Colon Carcinoma Metastatic in the Brain (tissue), 2 donors: ENCODE measurements around the gene SLC16A1.

DNA sequence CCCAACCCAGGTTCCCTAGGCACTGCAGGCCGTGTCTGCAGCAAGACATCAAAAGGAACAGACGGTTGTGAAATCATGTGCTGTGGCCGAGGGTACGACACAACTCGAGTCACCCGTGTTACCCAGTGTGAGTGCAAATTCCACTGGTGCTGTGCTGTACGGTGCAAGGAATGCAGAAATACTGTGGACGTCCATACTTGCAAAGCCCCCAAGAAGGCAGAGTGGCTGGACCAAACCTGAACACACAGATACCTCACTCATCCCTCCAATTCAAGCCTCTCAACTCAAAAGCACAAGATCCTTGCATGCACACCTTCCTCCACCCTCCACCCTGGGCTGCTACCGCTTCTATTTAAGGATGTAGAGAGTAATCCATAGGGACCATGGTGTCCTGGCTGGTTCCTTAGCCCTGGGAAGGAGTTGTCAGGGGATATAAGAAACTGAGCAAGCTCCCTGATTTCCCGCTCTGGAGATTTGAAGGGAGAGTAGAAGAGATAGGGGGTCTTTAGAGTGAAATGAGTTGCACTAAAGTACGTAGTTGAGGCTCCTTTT lies 11.6 kb downstream of the WNT2B start:
- PRO-cap, 2 experiments, result no peak in any of the 2 experiments

- PRO-cap, 2 experiments, result no peak in any of the 2 experiments
Observed at GRCh38 chr1:112624650-112625781, 5.4 kb downstream of the CAPZA1 start.

- PRO-cap, 2 experiments, result no peak in any of the 2 experiments
Observed at GRCh38 chr1:112667296-112667793, 7.1 kb upstream of the MOV10 start.

DNA sequence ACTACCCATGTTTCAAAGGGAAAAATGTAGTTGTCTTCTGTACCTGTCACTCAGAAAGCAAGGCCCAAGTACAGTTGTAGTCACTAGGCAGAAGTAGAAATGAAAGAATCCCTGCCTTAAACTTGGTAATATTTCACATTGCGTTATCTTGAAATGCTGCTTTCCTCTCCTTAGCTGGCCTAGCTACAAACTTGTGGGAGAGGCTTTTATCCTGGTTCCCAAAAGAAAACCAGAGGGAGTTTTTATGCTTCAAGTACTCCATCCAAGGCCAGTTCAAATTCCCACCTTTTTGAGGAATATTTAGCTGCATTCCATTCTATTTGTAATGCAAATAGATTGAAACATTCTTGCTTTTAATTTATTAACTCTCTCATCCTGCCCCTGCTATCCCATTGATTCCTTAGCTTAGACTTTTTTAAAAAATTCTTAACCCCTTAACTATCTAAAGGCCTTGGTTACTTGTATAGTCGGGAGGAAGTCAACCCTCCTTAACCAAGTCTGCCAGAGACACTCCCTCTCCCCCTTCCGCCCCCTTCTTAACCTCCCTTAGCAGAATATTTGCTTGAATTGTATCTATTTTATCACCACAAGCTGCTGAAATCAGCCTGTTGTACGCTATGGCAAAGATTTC lies 2.5 kb upstream of the MOV10 start:
- PRO-cap, 2 experiments, result no peak in any of the 2 experiments

- PRO-cap, 2 experiments, result no peak in any of the 2 experiments
Observed at GRCh38 chr1:112713418-112713987, 1.6 kb downstream of the PPM1J start.

GRCh38 chr1:112716106-112716542 lies 992 bp upstream of the PPM1J start:
- PRO-cap, 2 experiments, result no peak in any of the 2 experiments

DNA sequence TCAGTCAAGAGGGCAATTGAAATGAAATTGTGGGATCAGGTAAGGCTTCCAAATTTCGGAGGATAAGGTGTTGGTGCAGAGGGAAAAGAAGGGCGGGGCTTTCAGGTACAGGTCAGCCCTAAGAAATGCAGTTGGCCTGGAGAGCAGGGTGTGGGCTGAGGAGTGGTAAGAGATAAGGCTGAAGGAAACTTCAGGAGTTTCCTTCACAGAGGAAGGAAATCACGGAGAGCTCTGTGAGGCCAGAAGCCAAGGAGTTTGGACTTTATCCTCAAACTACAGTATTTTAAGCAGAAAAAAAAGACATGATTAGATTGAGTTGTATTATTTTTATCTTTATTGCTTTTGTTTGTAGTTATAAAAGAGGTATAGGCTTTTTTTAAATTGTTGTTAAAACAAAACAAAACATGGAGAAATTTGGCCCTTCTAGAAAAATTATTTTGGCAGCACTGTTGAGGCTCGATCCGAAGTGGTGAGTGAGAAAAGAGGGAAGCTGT lies 51.0 kb downstream of the SLC16A1 start:
- PRO-cap, 2 experiments, result peak in 2 of 2 experiments; most common plus-strand start position 208 of the sequence (in 1)

DNA sequence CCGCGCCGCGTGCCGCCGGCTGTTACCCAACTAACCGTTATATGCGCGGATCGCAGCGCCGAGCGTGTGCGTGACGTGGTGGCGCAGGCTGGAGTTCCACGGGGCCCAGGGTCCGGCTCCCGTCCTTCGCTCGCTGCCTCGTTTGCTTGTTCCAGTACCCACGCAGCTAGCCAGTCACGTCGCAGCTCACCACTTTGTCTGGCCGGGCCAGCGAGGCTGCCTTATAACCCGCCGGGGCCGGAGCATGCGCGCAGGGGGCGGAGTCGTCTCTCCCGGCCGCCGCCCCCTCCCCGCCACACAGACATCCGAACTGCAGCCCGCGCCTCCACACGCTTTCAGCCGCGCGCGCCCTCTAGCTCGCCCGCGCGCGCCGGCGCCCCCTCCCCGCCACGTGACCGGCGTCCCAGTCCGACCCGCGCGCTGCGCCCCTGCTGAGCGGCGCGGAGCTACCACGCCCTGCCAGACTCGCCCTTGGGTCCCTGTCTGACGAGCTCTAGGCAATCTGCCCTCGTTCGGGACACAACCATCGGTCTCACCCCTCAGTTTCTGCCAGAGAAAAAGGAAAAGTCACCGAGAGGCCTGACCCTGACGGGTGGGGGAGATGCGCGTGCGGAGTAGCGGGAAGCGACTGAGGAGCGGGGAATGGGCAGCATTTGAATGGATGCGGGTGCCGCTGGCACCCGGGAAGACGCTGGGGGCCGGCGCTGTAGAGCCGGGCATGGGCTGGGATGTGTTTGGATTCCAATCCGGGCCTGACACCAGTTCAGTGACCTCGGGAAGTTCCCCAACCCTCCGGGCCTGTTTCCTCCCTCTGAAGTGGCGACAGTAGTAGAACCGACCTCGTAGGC lies at the start of gene SLC16A1:
Gene SLC16A1 (minus strand): TSS at position 197 of the 848 bp plus-strand sequence.
- PRO-cap, 2 experiments, result peak in 2 of 2 experiments; most common plus-strand start position 300 of the sequence (in 2); most common minus-strand start position 196 of the sequence (in 2)

DNA sequence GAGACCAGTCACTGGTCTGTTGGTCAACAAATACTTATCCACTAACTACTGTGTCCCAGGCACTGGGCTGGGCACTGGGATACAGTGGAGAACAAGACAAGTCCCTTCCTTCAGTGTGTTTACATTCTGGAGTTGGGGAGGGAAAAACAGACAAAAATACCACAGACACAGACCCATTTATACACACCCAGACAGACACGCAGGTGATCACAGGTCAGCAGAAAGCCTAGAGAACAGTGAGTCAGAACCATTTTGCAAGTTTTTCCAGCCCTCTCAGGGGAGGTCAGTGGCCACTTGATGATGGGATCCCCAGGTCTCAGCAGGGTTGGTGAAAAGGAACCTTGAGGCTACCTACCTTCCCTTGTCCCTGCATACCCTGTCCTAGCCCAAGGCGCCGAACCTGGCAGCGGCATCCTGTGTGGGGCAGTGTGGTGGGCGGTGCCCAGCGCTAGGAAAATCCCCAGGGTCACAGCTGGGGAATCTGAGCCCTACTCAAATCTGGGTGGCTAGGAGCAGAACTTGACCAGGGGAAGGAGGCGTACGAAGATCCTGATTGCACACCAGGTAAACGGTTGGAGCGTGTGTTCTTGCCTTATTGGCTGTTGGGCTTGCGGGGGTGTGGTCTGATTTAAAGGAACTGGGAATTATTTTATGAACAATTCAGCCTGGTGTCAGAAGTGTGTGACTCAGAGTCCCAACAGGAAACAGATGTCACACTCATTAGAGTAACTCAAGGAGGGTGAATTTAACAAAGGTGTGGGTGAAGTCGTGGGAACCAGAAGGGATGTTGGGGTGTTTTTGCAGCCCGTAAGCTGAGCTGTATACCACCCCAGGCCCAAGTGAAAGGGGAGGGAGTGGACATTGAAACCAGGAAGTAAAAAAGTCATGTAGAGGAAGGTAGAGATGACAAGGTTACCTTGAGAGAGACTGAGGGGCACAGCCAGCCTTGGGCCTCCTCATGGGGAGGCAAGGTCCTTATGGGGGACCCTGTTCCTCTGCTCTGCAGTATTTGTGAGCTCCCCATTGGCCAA lies 118.6 kb downstream of the LRIG2 start:
- PRO-cap, 2 experiments, result peak in 1 of 2 experiments; most common plus-strand start position 674 of the sequence (in 1); most common minus-strand start position 430 of the sequence (in 1)

DNA sequence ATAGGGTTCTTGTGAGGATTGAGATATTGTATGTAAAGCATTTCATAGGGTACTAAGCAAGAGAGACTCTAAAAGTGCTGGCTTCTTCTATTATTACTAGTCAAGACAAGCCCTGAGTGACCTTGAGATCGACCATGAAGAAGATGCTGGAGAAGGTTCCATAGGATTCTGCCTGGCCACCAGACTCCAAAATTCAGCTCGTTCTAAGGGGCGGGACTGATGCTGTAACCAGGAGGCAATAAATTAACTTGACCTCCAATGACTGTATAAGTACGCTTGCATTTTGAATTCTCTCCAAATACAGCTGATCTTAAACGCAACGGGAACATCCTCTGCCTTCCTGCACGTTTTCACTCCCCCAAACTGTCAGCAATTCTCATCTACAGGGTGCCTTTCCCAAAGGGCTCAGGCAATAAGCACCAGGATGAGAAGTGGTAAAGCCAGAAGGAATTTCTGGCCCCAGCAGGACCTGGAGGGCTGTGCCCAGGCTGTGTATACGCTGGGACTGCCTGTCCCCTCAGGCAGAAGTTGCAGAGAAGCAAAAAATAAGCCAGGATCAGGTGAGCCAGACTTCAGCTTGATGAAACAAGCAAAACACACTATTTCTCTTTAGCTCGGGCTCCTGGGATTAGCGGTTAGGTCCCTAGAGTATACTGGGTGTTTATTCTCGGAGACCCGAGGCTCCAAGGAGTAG lies 124.8 kb downstream of the LRIG2 start:
- PRO-cap, 2 experiments, result no peak in any of the 2 experiments

- PRO-cap, 2 experiments, result no peak in any of the 2 experiments
Observed at GRCh38 chr1:113252747-113253079, 137.6 kb upstream of the MAGI3 start.

DNA sequence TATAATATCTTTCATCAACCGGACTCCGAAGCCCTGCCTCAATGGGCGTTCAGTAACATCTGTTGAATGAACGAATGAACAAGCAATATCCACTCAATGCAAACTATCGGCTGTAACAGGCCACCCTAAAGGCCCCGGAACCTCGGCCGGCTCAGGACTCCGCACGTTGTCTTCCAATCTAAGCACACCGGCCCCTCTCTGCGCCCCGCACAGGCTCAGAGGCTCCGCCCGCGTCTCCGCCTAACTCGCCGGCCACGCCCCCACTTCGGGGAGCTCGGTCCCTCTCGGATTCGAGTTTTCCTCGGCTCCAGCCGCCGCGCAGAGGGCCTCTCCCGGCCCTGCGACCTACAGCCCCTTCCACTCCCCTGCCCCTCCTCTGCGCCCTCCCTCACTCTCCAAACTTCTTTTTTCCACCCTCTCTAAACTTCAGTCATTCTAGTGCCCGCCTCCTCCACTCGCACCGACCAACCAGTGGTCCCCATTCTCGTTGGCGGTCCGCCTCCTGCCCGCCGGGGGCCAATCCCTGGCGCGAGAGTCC lies 422 bp upstream of the MAGI3 start:
- PRO-cap, 2 experiments, result peak in 2 of 2 experiments; most common plus-strand start position 310 of the sequence (in 1); most common minus-strand start position 238 of the sequence (in 1)

DNA sequence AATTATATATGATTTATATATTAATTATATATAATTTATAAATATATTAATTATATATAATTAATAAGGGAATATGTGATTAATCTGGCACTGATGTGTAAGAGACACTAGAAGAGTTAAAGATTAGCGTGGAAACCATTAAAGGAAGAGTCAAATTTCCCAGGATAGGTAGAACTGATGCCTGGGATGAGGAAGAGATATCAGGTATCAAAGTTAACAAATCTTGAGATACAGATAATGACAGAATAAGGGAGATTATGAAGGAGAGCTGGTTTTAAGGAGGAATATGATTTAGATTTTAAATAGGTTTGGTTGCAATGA lies 26.1 kb downstream of the MAGI3 start:
- PRO-cap, 2 experiments, result no peak in any of the 2 experiments

GRCh38 chr1:113419037-113419685 lies 28.8 kb downstream of the MAGI3 start:
- PRO-cap, 2 experiments, result no peak in any of the 2 experiments

GRCh38 chr1:113444319-113445247 lies 54.3 kb downstream of the MAGI3 start:
- PRO-cap, 2 experiments, result no peak in any of the 2 experiments

- PRO-cap, 2 experiments, result no peak in any of the 2 experiments
Observed at GRCh38 chr1:113446492-113447378, 56.4 kb downstream of the MAGI3 start.

GRCh38 chr1:113719426-113719971 lies 39.8 kb downstream of the PHTF1 start:
- PRO-cap, 2 experiments, result no peak in any of the 2 experiments

- PRO-cap, 2 experiments, result no peak in any of the 2 experiments
Observed at GRCh38 chr1:113747841-113748193, 11.5 kb downstream of the PHTF1 start.

- PRO-cap, 2 experiments, result no peak in any of the 2 experiments
Observed at GRCh38 chr1:113758454-113759349, 584 bp downstream of the PHTF1 start.

- PRO-cap, 2 experiments, result no peak in any of the 2 experiments
Observed at GRCh38 chr1:113760485-113760850, 1.2 kb upstream of the PHTF1 start.